Skin of body (tissue), 2 donors: ENCODE results near the gene CAV1.

DNA sequence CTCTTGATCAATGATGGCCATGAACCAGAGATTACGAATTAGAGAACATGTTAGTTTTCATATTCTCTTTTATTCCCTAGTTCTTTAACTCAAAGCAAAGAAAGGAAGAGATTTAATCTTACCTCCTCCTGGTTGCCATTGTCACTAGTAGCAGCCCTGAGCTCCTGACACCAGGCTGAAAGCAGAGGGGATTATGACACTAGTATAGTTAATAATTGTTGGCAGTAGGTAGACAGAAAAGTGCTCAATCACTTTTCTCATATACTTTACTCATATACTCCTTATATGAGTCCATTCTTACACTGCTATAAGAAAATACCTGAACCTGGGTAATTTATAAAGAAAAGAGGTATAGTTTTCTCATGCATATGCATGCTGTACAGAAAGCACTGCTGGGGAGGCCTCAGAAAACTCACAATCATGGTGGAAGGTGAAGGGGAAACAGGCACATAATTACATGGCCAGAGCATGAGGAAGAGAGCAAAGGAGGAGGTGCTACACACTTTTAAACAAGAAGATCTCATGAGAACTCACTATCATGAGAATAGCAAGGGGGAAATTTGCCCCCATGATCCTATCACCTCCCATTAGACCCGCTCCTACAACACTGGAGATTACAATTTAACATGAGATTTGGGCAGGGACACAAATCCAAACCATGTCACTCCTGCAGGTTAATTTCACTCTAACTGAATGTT, 39.5 kb downstream of the MDFIC start:
- RAMPAGE, long total RNA = no peak

GRCh38 chr7:115110488-115111137, 188.7 kb downstream of the MDFIC start:
- RAMPAGE, long total RNA = no peak

DNA sequence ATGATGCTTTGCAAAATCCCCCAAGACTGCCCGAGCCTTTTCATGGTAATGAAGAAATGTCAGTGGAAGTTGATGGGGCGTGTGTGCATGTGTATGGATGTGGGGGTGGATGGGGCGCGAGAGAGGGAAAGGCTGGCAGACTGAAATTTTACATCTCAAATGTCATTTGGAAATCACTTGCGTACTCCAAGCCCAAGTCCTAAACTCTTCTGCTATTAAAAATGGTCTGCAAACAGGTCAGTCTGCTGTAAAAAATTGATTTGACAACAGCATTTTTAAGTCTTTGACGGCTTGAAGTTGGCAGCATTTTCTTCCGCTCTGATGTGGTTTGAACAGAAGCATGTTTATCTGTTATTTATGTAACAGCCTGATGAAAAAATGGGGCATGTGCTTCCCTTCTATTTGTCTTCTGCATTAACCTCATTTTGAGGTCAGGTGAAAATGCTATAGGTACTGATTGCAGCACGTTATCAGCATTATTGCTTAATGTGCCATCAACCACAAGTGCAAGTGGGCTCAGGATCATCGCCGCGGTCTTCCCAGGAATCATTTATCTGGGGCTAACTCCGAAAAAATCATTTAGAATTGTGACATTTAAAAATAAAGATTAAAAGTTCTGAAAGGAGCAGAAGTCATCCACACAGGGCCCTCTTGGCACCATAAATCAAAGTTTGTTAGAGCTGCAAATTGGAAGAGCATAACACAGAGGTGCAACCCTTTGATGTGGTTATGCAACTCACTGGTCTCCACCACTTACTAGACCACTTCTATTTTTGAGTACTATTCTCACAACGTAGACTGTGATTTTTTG, 307.5 kb downstream of the MDFIC start:
- RAMPAGE, long total RNA = no peak

DNA sequence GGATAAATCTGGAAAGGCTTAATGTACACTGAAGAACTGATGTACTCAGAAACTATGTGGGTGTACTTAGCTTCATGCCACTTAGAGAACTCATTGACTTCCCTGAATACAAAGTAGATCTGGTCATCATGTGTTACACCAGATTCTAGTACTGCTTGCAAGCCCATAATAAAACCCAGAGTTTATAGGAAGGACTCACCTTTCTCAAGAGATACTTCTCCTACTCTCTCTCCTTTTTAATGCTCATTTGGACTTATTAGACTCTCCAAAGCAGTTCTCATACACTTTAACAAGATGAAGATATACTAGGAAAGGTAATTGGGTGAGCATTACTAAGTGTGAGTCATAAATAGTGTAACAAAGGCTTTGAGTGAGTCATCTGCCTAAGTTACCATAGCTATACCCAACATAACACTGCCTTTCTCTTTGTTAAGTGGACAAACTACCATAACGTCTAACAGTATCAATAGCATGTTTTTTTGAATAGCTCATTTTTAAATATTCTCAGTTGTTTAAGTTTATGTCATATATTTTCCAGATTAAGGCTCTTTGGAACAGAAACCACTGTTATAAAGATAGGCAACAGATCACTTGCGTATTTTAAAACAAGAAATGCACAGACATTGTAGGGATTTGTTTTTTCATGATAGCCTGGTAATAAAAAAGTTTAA, 309.2 kb downstream of the MDFIC start:
- RAMPAGE, long total RNA = no peak

- RAMPAGE, long total RNA = no peak
These were observed 7.6 kb downstream of the TES start for GRCh38 chr7:116217747-116218589.

DNA sequence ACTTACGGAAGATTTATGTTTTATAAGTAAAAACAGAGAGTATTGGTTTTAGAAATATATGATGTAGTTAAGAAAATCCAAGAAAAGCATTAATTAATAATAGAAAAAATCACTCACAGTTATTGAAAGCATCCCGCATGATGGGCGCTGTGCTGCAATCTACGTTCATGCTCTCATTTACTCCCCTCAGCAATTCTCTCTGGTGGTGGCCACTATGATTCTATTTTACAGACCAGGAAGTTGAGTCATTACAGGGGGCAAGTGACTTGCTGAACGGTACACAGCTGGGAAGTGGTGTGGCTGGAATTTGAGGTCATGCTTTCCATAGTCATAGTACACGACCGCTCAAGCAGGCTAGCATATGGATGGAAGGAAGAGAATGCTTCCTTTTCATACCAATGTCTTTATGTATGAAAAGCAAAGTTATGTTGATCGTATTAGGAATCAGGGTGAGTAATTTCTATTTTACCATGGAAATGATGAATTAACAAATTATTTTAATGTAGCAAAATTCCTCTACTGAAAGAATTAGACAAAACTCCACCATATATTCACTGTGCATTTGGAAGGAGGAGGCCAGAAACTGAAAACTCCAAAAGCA, 117.5 kb downstream of the TES start:
- RAMPAGE, long total RNA = no peak

- RAMPAGE, long total RNA = no peak
These were observed 129.3 kb downstream of the TES start for GRCh38 chr7:116339587-116339997.

- RAMPAGE, long total RNA = no peak
These were observed 144.6 kb downstream of the TES start for GRCh38 chr7:116354494-116355770.

- RAMPAGE, long total RNA = start-site peak on the plus strand at chr7:116524976-116525083, 3,153 and 110 reads in 2 replicates
These were observed at the start of gene CAV1 for GRCh38 chr7:116524295-116525399. TSS of gene CAV1 (plus strand) at chr7:116525036.

GRCh38 chr7:116674400-116675209, 2.6 kb downstream of the MET start:
- RAMPAGE, long total RNA = no peak

- RAMPAGE, long total RNA = no peak
These were observed 14.9 kb downstream of the MET start for GRCh38 chr7:116686739-116687507.

GRCh38 chr7:116706366-116706894, 34.4 kb downstream of the MET start:
- RAMPAGE, long total RNA = no peak

GRCh38 chr7:116723925-116724684, 52.1 kb downstream of the MET start:
- RAMPAGE, long total RNA = no peak

GRCh38 chr7:116726860-116727723, 55.1 kb downstream of the MET start:
- RAMPAGE, long total RNA = no peak

DNA sequence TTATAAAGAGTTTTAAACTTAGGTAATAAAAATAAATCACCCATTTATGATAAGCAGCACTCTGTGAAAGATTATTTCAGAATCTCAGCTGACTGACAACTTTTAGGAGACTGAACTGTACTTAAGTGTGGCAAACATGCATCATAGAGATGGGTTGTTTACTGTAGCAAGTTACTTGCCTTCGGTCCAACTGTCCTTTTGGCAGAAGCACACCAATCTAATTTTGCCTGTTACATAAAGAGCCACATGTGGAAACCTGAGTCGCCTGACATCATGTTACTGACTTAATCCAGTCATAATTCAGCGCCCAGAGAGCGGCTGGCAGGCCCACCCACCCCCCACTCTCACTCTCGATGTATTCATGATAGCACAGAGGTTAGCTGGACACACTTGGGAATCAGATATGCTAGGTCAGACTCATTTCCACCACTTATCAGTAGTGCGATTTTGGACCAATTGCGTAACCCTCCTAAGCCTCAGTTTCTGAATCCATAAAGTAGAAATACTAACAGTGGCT, 57.3 kb upstream of the CAPZA2 start:
- RAMPAGE, long total RNA = no peak

DNA sequence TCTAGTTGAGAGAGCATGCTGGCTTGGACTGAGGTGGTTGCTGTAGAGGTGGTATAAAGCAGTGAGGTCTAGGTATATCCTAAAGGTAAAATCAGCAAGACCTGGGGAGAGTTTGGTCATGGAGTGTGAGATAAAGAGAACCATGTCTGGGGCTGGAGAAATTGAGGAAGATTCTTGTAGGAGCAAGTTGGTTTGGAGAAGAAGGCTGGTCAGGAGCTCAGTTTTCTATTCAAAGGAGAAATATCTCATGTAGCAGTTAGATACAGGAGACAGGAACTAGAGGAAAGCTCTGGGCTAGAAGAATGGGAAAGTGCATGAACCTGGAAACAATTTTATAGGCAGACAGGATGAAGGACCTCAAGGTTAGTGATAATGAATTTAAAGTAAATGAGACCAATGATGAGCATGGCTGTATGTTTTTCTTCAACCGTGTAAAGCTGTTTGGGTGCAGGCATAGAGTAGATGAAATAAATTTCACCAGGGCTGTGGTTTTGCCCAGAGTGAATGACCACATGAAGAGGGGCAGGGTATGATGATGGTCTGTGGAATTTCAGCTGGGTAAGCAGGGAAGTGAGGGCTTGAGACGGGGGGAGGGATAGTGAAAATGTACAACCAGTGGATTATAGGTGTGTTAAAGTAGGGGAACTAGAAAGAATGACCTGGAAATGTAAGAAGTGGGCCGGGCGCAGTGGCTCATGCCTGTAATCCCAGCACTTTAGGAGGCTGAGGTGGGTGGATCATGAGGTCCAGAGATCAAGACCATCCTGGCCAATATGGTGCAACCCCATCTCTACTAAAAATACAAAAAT, 32.7 kb upstream of the ST7 start:
- RAMPAGE, long total RNA = no peak

DNA sequence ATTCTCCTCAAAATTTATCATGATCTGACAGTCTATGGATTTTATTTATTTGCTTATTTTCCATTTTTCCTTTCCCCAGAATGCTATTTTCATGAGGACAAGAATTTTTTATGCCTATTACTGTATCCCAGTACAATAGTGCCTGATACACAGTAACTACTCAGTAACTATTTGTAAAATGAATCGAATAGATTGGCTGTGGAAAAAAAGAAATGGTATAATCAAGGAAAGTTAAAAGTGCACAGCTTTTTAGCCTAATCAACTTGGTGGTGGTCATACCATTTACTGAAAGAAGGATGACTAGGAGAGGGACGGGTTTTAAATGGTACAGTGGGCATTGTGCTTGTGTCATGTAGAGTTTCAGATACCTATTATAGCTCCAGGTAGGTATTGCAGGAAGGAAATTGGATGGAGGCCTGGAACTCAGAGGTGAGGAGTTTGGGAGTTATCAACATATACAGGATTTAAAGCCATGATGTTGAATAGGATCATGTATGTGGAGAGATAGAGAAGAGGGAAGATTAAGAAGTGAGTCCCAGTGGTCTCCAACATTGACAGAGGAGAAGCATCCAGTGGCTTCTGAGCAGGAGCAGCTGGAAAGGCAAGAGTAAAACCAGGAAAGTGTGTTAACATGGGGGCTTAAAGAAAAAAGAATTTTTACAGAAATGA, 166.6 kb downstream of the WNT2 start:
- RAMPAGE, long total RNA = no peak

DNA sequence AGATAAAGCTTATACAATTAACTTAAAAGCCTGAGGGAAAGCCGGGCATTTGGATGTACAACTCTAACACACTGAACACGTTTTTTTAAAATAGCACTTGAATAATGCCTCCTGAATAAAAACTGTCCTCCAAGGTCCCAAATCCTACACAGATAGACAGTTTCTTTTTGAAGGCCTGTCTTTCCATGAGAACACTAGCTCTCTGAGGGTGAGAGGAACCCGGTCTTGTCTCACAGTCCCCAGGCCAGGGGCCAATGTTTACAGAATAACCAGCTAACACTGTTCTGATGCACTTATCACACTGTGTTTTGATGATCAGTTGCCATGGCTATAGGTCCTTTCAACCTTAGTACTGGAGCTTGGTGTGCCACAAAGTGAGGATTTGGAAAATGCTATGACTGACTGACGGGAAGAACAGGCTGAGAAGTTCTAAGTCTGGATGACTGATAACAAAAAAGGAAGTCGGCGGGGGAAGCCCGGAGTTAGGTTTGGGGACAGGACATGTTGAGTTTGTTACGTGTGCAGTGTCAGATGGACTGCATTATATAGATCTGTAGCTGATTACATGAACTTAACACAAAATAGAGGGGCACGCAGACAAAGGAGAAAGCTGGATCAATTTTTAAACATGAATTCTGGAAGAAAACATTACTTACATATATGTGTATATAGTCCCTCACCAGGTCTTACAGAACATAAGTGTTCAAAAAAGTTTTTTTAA, 141.8 kb downstream of the CTTNBP2 start:
- RAMPAGE, long total RNA = no peak

DNA sequence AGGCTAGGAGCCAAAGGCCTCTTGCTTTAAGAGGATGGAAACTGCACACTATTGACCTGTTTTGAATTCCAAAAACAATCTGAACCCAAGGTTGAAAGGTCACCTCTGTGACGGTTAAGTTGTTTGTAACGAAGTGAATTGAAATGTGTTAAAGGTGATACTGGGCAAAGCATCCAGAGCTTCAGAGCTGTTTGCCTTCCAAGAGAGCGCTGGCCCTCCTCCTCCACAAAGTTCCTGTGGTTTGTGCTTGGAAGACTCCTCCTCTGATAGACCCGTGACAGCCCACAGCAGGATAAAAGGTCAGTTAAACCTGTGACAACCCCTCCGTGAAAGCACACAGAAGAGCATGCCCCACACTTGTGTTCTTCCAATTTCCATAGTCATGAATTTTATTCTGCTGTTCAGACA, 133.8 kb upstream of the CTTNBP2 start:
- RAMPAGE, long total RNA = no peak

DNA sequence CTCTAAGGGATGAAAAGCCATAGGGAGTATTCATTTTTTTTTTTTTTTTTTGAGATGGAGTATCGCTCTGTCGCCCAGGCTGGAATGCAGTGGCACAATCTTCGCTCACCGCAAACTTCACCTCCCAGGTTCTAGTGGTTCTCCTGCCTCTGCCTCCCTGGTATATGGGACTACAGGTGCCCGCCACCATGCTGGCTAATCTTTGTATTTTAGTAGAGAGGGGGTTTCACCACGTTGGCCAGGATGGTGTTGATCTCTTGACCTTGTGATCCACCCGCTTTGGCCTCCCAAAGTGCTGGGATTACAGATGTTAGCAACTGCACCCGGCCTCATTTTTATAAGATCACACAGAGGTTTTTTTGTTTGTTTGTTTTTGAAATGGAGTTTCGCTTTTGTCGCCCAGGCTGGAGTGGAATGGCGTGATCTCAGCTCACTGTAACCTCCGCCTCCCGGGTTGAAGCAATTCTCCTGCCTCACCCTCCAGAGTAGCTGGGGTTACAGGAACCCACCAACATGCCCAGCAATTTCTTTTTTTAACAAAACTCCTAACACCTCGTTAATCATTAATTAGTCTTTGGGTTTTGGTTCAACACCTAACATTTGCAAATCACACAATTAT, 1.6 kb upstream of the LSM8 start:
- RAMPAGE, long total RNA = no peak